Transverse colon (tissue), 4 donors: ENCODE results near the genes SLC10A1 and SMOC1.

GRCh38 chr14:69501218-69501739, 16.8 kb downstream of the PLEKHD1 start:
- PRO-cap, result no peak
- RAMPAGE, long total RNA, 4 experiments, result no peak in any of the 4 experiments

DNA sequence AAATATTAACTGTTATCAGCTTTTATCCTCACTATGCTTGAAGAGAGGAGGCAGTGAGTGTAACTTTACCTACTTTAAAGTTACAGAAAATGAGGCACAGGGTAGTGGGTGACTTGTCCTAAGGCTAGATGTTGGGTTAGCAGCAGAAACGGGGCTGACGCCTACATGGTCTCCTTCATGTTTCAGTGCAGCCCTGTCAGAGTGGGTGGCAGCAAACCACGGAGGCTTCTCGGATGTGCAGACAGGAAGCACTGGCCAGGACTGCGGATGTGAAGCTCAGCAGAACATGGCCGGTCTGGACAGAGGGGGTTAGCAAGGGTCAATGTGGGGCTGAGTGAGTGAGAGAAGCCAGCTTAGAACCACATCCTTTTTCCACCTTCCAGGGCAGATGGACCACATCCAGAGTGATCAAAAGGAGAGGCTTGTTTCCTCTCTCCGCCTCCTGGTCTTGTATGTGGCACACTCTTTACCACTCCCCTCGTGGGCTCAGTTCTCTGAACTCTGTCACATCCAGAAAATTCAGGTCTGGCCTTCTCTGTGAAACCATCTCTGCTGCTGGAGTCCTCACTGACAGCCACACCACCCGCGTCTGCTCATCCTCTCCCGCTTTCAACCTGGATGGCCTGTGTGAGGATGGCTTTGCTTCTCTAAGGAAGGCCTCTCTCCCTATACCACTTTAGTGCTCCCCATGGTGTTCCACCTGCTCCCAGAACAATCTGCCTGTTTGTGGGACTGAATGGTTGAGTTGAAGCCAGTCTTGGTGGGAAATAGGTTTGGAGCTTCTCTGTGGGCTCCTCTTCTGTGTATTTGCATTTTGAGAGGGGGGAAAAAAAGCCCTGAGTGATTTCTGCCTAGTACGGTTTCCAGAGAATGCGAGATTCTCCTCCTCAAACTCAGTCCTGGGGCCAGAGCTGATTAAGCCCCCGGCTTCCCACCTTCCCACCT, 14.2 kb downstream of the SUSD6 start:
- PRO-cap, result no peak
- RAMPAGE, long total RNA, 4 experiments, result no peak in any of the 4 experiments

- PRO-cap, result unidirectional peak, minus-strand start at chr14:69696963
- RAMPAGE, long total RNA, 4 experiments, result no peak in any of the 4 experiments
These were observed 70.2 kb upstream of the SRSF5 start for GRCh38 chr14:69696613-69697285.

DNA sequence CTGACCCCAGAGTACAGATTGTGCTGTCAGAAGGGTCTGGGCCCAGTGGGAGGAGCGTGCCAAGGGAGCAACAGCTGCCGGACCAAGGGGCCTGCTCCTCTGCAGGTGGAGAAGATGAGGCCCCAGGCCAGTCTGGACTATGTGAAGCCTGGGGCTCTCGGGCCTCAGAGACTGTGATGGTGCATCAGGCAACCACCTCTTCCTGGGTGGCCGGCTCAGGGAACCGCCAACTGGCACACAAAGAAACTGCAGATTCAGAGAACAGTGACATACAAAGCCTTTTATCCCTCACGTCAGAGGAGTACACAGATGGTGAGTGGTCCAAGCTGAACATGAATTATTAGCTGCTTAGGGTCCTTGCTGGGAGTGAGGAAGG, 58.2 kb upstream of the SRSF5 start:
- PRO-cap, result no peak
- RAMPAGE, long total RNA, 4 experiments, result no peak in any of the 4 experiments

DNA sequence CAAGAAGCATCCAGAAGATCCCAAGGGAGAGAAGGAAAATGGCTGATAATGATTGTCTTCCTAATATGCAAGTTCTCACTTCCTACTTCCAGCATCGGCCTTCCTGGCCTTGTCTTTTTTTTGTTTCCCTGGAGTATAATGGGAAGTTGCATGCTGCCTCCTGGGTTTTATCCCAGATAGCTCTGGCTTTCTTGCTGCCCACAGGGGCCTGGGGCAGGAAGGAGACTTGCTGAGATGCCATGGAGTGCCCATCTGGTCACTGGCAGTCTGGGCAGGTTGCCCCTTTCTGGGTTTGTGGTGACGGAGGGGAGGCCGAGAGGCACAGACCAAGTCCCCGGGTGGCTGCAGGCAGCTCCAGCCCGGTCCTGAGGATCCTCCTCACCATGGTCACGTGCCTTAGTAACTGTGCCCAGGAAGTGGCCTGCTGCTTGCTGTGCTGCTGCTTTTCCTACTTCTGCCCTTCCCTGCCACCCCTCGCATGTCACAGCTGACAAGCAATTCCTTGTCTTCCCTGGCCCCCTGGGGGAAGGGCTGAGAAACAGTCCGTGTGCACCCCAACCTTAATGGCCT, 55.1 kb upstream of the SRSF5 start:
- PRO-cap, result no peak
- RAMPAGE, long total RNA, 4 experiments, result no peak in any of the 4 experiments

DNA sequence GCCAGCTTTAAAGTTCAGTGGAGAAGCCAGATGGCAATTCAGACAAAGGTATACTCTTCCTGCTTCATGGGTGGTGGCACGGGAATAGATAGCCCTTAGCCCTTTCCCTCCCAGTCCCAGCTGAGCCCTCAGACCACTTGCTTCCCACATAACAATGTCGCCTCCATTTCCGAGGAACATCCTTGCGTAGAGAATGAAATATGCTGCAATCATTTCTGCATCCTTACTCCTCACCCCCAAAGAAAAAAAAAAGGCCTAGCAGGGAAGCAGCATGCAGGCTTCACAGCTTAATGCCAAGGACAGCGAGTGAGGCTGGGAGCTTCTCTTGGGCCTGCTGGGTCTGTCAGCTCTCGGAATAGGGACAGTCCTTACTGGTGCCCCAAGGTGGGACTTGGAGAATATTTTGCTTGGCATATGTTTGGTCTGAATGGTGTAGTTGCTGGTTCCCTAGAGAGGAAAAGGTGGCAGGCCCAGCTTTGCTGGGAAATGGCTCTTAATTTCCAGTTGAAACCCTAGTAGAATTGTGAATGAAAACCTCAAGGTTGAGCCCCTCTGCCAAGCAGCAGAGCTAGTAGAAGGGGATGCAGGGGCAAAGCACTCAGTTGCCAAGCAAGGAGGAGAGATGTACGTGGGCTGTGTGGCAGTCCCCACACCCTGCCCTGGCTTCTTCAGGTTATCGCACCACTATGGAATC, 52.6 kb upstream of the SRSF5 start:
- PRO-cap, result no peak
- RAMPAGE, long total RNA, 4 experiments, result no peak in any of the 4 experiments

DNA sequence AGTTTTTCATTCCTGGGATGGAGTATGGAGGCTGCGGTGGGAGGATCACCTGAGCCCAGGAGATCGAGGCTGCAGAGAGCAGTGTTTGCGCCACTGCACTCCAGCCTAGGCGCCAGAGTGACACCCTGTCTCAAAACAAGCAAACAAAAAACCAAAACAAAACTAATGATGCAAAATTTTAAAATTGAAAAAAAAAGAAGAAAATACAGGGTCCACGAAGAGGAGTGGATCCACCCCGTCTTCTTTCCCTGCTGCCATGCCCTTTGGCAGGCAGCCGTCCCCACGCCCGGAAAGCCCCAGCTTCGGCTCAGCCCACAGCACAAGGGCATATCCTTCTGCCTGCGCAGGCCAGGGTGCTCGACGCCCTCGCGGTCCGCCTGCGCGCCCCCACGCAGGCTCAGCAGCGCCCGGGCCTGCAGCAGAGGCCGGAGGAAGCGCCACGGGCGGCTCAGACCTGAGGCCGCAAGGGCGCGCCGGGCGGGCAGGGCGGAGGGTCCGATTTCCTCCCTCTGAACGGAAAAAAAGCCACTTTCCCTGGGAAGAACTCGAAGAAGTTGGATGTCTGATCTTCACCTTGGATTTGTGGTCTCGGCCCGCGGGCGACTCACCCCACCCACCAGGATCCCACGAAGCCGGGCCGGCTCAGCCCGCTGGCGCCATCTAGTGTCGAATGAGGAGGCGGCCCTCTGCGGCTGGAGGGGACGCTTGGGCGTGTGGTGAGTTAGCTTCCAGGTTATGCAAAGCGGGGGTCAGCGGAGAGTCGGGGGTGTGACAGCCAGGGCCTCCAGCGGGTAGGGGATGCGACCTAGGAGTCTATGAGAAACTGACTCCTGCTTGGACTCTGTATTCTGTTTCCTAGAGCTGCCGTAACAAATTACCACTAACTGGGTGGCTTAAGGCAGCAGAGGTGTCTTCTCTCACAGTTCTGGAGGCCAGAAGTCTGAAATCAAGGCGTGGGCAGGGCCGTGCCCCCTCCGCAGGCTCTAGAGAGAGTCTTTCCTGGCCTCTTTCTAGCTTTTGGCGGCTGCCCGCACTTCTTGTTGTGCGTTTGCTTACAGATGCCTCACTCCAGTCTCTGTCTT, 40.1 kb upstream of the SRSF5 start:
- PRO-cap, result unidirectional peak, minus-strand start at position 582 of the sequence
- RAMPAGE, long total RNA, 4 experiments, result no peak in any of the 4 experiments

DNA sequence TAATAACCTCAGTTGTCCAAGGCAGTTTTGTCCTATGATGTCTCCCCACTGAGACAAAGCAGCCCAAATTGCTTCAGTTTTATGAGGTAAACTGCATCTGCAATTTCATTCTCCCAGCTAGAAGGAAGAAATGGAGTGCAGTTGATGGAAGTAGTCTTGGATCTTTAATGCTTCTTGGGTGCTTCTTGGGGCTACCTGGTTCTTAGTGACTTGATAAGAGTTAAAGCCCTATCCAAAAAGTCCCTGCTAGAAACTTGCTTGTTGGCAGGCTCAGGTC, 11.0 kb downstream of the SRSF5 start:
- PRO-cap, result no peak
- RAMPAGE, long total RNA, 4 experiments, result no peak in any of the 4 experiments

- PRO-cap, result no peak
- RAMPAGE, long total RNA, 4 experiments, result start-site peak on the plus strand in 1 of 4 experiments, at chr14:69778962-69779054 at its widest, 10 reads per replicate
These were observed 12.0 kb downstream of the SRSF5 start for GRCh38 chr14:69778885-69779482.

DNA sequence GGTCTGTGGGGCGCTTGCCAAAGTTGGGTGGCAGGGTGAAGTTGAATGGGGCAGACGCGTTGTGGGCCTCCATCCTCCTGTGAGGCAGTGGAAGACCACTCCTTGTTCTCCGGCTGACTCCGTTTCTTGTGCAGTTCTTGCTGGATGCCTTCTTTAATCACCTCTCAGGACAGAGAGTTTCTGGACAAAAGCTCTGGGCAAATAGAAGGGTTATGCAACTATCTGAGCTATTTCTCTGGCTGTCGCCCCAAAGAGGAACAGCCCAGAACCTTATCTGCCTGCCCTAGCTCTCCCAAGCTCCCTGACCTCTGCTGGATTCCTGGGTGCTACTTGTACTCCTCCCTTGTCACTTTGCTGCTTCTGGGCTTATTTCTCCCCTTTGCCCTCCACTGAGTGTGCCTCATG, at the start of gene SLC10A1:
Gene SLC10A1, minus strand, starts transcription at position 159 of the 405 bp plus-strand sequence.
- PRO-cap, result no peak
- RAMPAGE, long total RNA, 4 experiments, result no peak in any of the 4 experiments

- PRO-cap, result no peak
- RAMPAGE, long total RNA, 4 experiments, result no peak in any of the 4 experiments
These were observed 33.4 kb upstream of the SMOC1 start for GRCh38 chr14:69845872-69846201.

GRCh38 chr14:69878957-69879601, at the start of gene SMOC1:
Gene SMOC1 (plus strand): TSS chr14:69879416.
- PRO-cap, result unidirectional peak, plus-strand start at chr14:69879416
- RAMPAGE, long total RNA, 4 experiments, result no peak in any of the 4 experiments

DNA sequence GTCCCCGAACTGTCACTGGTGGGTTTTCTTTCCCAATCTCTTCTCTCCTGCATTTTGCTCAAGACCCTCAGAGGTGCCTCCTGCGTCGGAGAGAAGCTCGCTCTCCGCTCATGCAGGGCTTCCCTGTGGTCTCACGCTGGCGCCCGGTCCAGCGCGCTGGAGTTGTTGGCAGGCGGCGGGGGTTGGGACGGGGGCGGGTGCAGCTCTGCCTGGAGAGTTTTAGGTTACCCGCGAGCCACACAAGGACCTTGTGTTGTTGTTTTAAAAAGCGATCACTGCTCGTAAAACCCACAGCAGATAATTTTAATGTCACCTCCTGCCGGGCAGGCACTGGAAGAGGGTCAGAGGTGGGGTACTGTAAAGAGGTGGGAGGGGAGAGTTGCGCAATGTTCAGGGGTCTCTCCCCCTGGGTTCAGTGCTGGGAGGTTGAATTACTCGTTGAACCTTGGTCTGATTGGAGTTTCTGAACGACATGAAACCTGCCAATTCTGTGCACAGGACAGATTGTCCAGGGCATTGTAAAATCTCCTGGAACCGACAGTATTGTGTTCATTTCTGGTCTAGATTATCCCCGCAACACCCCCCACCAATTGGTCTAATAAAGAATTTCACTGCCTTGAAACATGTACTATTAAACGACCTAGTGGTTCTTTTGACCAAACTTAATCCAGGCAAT, 920 bp downstream of the SMOC1 start:
- PRO-cap, result no peak
- RAMPAGE, long total RNA, 4 experiments, result no peak in any of the 4 experiments

- PRO-cap, result bidirectional peak, plus-strand start at chr14:70254826, minus-strand start at chr14:70254771
- RAMPAGE, long total RNA, 4 experiments, result no peak in any of the 4 experiments
These were observed 66.0 kb upstream of the SLC8A3 start for GRCh38 chr14:70254431-70255418.

- PRO-cap, result no peak
- RAMPAGE, long total RNA, 4 experiments, result no peak in any of the 4 experiments
These were observed 26.9 kb downstream of the COX16 start for GRCh38 chr14:70332671-70332905.

GRCh38 chr14:70698365-70698806, 56.7 kb downstream of the TTC9 start:
- PRO-cap, result no peak
- RAMPAGE, long total RNA, 4 experiments, result no peak in any of the 4 experiments

- PRO-cap, result no peak
- RAMPAGE, long total RNA, 4 experiments, result no peak in any of the 4 experiments
These were observed 67.3 kb downstream of the TTC9 start for GRCh38 chr14:70708778-70709599.

DNA sequence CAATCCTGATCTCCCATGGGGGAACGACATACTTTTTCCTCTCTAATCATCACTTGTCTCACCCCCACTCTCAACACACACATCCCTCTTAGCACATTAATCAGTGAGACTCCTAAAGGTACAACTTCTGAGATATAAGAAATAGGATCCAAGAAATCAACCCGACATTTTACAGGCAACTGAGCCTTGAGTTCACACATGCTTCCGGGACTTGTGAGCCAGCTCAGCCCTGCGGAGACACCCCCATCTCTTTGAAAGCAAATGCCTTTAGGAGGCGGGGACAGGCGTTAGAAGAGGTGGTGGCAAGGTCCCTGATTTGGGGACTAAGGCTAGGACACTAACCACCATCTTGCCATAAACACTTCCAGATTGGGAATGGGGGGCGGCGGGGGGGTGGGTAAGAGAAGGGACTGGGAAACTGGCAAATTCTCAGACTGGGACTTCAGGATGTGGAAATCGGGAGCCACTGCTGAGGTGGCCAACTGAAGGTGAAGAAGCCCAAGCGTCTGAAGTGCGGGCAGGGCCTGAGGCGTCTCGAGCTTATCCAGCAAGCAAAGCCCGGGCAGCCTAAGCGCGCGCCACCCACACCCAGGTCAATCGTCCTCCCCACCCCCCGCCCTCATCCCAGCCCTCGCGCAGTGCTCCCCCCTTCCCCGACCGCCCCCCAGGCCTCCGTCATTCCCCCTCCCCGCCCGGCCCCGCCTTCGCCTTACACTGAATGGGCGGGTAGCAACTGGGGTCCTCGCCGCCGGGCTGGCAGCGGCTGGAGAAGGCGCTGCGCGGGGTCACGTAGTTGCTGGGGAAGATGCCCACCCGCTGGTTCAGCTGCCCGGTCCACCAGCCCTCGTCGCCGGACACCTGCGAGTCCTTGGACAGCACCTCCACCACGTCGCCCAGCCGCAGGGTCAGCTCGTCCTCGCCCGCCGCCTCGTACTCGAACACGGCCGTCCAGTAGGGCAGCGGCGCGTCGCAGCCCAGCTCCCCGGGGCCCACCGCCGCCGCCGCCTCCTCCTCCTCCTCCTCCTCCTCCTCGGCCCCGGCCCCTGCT, 936 bp downstream of the MAP3K9 start:
- PRO-cap, result bidirectional peak, plus-strand start at position 319 of the sequence, minus-strand start at position 213 of the sequence; bidirectional peak, plus-strand start at position 717 of the sequence, minus-strand start at position 595 of the sequence
- RAMPAGE, long total RNA, 4 experiments, result no peak in any of the 4 experiments

- PRO-cap, result no peak
- RAMPAGE, long total RNA, 4 experiments, result no peak in any of the 4 experiments
These were observed 13.3 kb downstream of the PCNX1 start for GRCh38 chr14:70920598-70920960.

DNA sequence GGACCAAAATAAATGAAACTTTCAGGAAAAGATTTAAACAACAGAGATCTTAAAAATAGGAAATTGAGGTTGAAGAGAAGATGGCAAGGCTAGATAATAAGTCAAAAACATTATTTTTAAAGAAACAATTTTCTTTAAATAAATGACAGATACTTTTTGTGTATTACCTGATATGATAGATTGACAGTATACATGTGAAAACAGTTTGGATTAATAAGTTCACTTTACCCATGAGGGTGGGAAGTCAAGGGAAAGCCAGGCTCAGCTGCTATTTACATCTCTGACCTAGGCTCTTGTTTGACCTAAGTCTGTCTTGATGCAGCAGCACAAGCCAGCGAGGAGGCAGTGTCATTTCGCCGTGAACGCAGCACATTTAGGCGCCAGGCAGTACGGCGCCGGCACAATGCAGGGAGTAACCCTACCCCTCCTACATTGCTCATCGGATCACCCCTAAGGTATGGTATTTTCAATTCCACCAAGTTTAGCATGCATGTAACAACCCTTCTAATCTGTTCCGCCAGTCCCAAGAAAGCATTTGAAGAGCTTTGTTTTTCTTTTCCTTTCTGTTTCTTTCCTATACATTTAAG, 81.1 kb downstream of the PCNX1 start:
- PRO-cap, result no peak
- RAMPAGE, long total RNA, 4 experiments, result no peak in any of the 4 experiments